LHCN-M2 (cell line): ENCODE measurements around the genes TRAIP, MST1R and C3orf18.

DNA sequence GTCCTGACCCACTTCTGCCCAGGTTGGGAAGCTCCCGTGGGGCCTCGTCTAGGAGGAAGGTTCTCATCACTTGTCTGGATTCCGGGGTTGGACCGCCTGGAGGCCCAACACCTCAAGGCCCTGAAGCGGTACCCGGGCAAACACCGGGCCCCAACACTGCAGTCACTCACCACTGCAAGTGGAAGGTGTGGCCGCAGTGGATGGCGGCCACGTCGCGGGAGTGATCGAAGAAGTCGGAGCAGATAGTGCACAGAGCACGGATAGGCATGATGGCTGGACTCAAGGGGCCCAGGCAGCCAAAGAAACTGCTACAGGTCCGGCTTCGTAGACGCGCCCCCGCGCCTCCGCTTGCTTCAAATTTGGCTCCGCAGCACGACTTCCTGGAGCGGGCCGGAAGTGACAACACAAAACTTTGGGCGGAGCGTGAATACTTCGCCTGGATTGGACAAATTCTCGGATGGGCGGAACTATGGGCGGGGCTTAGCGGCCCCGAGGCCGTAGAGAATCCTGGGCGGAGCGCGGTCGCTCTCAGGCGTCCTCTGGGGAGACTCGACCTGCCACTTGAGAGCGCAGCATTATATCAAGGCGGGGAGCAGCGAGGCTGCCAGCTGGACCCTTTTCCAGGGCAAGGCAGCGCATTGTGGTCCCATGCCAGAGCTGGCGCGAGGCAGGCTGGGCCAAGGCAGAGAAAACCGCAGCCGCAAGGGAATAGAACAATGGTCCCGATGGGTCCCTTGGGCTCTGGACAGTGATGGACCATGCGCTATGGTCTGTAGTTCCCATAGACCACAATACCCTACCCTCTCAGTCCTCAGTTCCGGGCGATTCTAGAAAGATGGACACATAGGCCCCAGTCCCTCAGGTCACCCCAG, at the start of gene TRAIP:
TSS of gene TRAIP (minus strand) at position 379 of the 872 bp plus-strand sequence.
- RAMPAGE, long total RNA = no peak

- RAMPAGE, long total RNA = no peak
These were observed 2.0 kb downstream of the MST1R start for GRCh38 chr3:49901634-49902134.

GRCh38 chr3:49903690-49904273, at the start of gene MST1R:
Gene MST1R (minus strand): TSS chr3:49903873.
- RAMPAGE, long total RNA = no peak

- RAMPAGE, long total RNA = no peak
These were observed 12.1 kb downstream of the RBM5 start for GRCh38 chr3:50100760-50101329.

GRCh38 chr3:50118582-50118990, 29.9 kb downstream of the RBM5 start:
- RAMPAGE, long total RNA = no peak

GRCh38 chr3:50159504-50160102, 4.5 kb downstream of the SEMA3F start:
- RAMPAGE, long total RNA = no peak

DNA sequence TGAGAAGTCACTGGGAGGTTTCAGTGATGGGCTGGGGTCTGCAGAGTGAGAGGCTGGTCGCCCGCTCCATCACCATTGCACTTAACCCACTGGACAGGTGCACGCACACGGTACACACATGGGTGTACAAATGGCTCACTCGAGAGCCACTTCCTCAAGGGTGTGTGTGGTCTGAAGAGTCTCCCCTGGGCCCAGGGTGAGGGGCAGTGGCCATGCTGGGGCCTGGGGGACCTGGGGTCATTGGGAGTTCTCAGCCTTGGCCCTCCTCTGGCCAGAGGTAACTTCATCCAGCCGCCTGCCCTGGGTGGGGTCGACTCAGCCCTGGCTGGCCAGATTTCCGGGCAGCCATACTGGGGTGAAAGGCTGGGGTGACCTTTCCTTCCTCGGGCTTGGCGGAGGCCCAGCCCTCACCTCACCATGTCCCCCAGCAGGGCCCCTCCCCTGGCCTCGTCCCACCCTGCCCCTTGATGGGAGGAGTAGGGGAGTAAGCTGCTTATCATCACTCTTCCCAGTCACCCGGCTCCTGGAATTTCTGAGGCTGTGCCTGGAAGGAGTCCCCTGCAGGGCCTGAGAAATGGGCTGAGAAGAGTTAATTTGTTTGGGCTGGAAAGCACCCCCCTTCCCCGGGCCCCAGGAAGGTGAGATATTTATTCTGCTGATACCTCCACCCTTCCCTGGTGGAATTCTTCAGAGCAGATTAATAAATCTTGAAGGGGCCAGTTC, 5.4 kb downstream of the SEMA3F start:
- RAMPAGE, long total RNA = no peak

GRCh38 chr3:50170549-50171243, 15.6 kb downstream of the SEMA3F start:
- RAMPAGE, long total RNA = no peak

- RAMPAGE, long total RNA = no peak
These were observed 6.1 kb downstream of the SLC38A3 start for GRCh38 chr3:50211195-50211546.

DNA sequence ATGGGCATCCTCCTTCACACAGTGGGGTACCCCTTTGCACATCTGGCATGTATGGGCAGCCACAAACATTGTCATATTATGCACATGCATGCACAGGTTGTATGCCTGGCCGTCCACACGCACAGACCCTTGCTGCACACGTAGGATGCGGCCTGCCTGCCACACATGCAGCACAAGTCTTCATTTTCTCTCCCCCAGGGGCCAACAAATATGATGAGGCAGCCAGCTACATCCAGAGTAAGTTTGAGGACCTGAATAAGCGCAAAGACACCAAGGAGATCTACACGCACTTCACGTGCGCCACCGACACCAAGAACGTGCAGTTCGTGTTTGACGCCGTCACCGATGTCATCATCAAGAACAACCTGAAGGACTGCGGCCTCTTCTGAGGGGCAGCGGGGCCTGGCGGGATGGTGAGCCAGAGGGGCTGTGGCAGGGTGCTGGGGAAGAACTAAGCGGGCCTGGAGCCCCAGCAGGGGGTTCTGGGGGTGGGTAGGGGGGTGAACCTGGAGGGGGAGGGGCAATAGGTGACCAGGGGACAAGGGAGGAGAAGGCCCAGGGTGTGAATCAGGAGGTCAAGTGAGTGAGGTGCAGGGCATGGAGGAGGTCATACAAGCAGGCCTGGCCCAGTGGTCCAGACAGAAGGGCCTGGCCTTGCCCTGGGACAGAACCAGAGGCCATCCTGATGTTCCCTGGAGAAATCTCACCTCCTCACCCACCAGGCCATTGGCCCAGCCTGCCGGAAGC, 11.5 kb upstream of the SEMA3B start:
- RAMPAGE, long total RNA = no peak

- RAMPAGE, long total RNA = no peak
These were observed 1.5 kb upstream of the SEMA3B start for GRCh38 chr3:50267271-50267982.

DNA sequence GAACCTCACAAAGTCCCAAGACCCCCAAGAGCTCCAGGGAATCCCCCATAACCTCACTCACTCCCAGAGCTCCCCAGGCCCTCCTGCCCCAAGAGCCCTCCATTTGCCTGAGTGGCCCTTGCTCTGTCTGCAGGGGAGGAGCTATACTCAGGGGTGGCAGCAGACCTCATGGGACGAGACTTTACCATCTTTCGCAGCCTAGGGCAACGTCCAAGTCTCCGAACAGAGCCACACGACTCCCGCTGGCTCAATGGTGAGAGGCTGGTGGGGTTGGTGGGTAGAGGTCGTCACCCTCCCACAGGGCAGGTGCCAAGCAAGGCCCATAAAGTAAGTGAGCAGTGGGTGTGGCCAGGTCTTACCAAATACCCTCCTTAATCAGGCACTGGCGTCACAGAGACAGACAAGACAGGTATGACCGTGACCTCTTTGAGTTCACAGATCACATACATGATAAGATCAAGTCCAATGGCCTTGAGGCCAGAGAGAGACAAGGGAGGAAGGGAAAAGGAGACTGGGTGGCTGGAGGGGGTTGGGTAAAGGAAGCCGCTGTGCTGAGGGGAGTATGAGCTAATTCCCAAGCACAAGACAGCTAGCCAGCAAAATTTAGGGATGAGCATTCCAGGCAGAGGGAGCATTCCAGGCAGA, 2.4 kb downstream of the SEMA3B start:
- RAMPAGE, long total RNA = no peak

GRCh38 chr3:50336914-50337916, 3.4 kb downstream of the RASSF1 start:
- RAMPAGE, long total RNA = no peak

DNA sequence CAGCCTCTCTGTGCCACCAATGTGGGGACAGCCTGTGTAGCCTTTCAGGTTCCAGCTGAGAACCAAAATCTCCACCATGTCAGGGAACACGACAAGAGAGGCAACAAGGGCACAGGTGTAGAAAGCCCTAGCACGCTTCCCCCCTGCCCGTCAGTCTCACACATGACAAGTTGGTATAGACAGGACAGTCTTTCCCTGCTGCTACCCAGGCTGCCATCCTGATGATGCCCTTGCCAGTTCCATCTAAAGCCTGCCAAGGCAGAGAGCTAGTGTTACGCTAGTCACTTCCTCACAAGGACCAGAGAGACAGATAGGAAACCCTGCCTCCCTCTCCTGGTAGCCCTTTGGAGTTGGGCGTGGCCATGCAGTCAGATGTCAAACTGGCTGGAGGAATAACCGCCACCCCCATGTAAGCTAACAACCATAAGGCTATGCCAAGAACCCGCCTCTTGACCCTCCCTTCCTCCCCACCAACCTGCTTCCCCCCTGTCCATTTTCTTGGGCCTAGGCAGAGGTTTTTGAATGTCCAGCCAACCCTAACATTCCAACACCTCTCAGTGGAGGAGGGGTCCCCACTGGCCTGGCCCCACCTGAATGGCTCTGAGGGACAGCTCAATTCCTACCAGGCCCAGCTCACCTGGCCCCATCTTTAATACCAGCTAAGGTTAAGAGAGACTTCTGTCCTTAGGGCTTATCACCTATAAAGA, 2.8 kb downstream of the TMEM115 start:
- RAMPAGE, long total RNA = no peak

DNA sequence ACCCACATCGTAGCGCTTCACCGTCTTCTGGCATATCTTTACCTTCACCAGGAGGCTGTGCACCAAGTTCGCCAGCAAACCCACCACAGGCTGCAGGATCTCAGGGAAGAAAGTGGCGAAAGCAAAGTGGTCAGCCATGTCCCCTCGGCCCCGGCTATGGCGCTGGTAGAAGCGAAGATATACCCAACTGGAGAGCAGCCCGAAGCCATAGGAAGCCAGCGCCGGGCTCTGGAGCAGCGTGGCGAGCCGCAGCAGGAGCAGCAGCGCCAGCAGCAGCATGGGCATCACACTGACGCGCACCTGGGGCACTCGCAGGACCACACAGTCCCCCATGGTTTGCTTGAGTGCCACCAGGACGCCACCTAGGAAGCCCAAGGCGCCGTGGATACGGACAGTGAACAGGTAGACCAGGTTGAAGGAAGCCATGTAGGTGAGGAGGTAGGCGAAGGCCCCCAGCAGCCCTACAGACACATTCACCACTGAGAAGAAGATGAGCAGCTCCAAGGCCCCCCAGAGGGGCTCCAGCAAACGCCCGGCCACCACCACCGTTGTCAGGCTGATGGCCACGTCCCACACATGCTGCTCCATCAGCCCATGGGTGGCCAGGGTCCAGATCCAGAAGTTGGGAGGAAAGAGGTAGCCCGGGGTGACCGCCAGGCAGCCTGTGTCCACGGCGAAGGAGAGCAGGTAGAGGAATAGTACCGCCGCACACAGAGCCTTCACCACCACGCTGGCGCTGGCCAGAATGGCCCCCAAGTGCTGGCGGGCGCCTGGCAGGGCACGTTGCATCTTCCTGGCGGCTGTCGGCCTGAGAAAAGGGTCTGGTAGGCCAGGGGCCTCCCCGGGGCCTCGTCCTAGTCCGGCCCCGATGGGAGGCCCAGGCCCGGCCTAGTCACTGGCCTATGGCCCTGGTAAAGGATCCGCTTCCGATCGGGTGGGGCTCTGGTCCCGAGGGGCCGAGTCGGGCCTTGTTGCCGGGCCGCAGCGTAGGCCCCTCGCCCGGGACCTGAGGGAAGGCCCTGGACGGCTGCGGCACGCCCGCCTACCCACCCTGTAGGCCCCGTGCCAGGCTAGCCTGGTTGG, 705 bp downstream of the TMEM115 start:
- RAMPAGE, long total RNA = no peak

- RAMPAGE, long total RNA = no peak
These were observed at the start of gene C3orf18 for GRCh38 chr3:50567026-50568141. Gene C3orf18 (minus strand): TSS chr3:50567747.

- RAMPAGE, long total RNA = no peak
These were observed 21.1 kb upstream of the DOCK3 start for GRCh38 chr3:50653479-50654227.

DNA sequence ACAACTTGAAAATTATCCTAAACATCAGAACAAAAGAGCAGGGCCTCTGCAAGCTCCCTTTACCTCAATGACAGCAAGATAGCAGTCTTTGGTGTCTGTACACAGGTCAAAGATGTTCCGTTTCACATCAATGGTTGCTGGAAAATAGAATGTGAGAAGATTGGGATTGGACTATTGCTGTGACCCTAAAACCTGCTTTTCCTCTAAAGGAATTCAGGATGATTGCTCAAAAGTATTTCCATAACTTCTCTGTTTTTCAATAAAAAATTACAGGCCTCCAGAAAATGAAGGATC, 21.8 kb downstream of the RBM15B start:
- RAMPAGE, long total RNA = no peak

GRCh38 chr3:51684366-51684829, 13.3 kb downstream of the TEX264 start:
- RAMPAGE, long total RNA = no peak

DNA sequence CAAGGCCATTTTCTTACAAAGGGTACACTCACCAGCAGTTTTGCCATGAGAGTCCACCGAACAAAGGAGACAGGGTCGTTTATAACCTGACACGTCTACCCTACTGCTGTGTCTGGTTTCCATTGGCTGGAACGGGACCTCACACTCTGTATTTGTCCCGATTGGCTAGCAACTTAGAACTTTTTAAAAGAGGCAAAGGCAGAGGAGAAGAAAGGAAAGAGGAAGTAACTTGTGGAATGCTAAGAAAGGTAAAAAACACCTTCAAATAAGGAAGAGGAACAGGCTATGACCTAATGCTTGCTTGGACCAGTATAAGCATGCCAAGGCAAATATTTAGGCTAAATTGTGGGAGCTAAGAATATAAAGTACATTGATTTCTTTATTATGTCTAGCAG, 24.6 kb downstream of the IQCF6 start:
- RAMPAGE, long total RNA = no peak